Natural killer cell (primary cell): ENCODE data around the genes RHOJ and SGPP1.

DNA sequence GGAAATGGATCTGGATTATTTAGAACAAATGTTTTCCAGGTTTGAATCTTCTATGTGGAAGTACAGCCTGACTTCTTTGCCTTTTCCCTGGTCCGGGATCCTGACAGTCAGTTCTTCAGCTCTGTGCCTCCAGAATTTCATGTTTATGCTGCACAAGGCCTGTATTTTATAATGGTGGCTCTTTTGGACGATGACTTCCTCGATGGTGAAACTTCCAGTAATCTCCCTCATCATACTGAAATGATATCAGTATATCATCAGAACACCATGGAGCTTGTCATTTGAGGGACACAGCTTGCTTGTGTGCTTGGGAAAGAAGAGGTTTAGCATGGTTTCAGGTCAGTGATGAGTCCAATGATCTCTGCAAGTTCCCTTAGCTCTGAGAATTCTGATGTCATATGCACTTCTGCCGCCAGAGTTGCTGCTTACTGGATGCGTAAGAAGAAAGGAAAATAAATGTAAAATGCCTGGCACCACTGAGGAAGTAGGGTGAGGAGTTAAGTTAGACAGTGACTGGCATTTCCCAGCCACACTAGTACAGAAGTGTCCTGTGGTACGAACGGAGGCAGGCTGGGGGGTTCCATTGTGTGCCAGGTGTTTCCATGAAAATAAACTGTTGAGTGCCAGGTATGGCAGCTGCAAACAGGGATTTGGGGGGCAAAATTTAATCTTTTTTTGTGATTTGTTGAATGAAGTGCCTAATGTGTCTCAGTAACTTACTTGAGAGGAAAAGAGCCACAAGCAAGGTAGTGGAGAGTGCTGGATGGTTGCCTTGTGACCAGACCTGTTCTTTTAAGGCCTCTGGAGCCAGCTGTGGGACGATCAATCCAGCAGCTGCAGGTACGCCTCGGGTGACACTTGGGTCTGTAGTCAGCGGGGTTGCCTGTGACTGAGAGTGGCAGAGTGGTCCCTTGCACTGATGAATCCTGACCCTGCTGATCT lies 22.7 kb downstream of the PRKCH start:
- PRO-cap = no peak

DNA sequence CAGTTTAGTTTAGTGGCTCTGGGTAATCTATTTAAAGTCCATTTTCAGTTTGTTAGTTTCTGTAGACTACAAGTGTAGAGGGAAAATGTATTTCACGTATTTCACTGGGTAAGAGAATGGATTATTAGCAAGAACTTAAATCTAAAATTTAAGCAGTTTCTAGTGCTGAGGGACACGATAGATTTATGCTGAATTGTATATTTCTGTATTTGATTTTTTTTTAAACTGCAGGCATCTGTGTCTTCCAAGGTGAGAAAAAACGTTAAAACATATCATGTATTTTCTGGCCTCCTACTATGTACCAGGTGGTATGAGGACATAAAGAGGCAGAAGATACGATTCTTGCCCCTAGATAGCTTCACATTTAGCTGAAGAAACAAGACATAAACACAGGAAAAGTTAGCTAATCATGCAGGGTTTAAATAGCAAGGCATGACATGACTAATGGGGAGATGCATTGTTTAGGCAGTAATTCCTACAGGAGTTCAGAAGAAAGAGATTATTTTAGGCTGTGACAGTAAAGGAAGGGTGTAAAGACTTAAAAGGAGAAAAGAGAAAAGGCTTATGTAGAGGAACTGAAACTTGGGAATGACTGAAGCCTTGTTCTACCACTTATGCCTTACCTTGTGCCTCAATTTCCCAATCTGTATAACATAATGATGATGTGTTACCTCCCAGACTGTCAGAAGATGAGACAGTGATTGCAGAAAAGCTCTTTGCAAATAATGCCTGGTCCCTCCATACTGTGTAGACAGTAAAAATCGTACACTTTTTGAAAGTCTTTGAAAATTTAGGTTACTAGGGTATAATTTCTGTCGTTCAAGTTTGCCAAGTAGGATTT lies 44.3 kb downstream of the PRKCH start:
- PRO-cap = no peak

DNA sequence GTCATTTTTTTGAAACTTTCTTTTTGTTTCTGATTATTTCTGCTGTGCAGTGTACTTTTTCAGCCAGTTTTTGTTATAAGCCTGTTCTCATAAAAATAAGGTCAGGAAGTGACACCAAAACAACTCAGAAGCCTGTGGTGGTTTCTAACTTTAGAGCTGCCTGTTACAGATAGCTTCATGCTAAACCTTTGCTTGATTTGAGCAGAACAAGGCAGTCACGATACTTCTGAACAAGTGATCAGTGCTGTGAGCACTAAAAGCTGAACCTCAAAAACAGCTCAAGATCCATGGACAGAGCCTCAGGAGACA lies 82.0 kb downstream of the PRKCH start:
- PRO-cap = bidirectional peak, plus-strand start at position 204 of the sequence, minus-strand start at position 136 of the sequence

GRCh38 chr14:61452368-61453110 lies 131.2 kb downstream of the PRKCH start:
- PRO-cap = unidirectional peak, minus-strand start at chr14:61452586

DNA sequence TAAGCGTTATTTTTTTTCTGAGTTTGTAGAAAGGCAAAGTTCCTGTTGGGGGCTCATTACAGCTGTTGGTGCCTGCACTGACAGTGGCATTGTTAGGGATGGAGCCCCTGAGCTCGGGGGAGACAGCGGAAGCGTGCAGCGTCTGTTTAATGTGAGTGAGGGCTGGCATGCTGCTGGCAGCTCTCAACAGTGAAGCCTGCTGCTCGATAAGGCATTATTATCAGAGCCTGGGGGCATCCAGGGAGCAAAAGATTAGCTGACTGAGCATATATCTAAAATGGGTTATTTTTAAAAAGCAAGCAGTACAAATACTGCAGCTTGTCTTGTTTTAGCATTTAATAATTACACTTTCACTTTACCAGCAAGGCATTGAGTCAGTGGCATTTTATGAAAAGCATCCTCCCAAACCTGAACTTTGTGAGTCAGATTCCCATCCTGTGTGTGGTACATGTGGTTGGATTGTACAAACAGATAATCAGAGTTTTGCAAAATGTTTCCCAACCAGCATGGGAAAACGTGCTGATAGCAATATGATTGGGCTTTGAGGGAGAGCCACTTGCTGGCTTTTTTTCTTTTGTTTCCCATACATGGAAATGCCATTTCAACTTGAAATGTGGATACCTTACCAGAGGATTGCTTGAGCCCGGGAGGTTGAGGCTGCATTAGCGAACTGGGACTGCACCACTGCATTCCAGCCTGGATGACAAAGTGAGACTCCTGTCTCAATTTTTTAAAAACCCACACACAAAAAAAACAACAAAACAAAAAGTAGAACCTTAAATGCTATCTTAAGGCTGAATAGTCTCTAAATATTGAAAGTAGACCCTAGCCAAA lies 150.8 kb downstream of the PRKCH start:
- PRO-cap = unidirectional peak, plus-strand start at position 56 of the sequence

DNA sequence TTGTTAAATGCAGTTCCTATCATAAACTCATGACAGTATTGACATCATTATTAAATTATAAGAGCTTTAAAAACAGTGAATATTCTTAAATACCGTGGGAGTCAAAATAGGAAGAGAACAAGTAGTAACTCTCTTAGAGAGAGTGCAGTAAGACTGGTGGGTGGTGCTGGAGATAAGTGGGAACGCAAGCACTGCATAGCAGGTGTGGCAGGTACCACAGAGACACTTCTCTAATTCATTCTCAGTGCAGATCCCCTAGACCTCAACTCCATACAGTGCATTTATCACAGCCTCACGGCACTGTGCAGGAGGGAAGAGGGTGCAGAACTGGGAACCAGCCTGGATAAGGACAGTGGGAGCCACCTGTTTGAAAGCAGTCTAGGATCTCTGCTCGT lies 165.6 kb downstream of the PRKCH start:
- PRO-cap = no peak

DNA sequence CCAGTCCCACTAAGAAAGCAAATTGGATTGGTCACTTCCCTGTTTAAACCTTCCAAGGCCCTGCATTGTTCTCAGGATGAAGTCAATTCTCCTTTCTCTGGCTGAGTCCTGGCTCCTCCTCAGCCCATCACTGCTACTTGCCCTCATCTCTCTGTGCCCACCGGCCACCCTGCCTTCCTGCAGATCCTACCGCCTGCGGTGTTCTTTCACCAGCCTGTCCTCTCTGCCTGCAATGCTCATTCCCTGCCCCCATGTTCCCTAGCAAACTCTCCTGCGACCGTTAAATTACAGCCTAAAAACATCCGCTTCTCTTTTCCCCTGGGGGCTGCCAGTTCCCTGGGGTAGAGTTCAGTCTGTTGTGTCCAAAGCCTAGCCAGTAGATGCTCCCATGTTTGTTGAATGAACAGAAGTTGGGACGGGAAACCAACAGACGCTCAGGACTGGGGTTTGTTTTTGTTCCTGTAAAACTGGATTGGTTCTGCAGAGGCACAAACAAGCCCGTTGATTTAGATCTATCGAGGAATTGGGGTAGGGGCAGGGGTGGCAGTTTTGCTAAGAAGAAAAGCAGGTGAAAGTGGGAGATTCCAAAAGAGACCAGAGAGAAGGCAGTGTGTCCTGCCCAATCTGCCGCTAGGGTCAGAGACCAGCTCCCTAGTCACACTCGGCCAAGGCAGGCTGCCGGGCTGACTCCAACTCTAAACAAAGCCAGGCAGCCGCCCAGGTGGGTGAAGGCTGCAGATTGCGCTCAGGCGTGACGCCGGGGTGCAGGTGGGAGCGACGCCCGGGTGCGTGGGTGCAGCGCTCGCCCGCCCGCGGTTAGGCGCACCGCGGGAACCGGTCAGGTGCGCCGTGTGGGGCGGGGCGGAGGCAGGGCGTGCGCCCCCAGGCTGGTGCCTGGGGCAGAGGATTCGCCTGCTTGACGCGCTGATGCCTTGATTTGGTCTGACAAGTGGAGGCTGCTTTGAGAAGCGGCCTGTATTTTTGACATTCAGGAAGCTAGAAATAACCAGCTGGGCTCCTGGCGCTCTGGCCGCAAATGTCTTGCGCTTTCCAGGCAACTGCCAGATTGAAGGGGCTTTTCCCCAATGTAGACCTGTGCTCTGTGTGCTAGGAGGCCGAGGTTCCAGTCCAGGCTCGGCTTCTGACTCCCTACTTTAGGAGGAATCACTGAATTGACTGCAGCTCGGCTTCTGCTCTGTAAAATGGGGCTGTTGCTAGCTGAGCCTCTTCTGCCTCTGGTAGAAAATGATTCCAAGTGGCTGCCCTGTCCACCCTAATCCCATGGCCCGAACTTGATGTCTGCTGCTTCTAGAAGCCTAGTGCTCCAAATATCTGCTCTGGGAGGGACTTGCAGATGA lies 126.9 kb upstream of the HIF1A start:
- PRO-cap = no peak

DNA sequence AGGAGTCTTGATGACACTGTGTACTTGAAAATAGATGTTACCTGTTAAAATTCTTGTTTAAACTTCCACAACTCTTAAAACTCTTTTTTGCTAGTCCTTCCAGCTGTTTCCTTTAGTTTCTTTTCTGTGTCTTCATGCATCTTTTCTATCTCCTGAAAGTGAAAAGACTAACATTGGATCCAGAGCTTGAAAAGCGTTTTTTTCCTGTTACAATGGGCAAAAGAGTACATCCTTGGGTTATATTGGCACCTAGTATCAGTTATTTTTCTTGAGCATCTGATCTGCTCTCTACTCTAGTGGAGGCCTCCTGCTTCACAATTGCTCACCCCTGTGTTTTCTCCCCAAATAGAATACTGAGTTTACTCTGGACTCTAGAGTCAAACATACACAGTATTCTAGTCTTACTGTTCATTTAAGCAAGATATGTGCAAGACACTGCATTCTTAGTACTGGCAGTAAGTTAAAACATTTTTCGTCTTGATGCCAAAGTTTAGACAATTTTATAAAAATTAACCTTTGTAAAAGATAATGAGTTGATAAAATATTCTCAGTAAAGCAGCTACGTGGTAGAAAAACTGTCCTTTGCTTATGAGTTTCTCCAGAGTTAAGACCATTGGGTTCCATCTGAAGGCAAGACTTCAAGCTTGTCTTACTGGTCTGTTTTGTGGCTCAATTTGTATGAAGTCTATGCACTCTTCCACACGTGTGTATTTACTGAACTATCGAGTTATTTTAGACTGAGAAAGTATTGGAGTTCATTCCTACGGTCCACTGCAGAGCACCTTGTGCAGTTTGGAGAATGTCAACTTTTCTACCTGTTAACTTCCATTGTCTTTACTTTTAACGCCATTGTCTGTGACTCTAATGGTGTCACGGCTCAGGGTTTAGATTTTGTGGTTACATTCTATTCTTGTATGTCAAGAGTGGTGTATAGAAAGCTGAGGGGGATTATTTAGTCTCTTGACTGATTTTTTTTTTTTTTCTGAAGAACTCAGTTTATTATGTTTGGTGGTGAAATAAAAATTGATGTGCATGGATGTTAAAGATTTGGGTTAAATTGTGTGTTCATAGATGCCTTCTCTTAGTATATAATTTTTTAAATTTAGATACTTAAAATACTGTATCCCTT lies 3.5 kb downstream of the HIF1A start:
- PRO-cap = no peak

GRCh38 chr14:61711670-61712693 lies 16.7 kb downstream of the HIF1A start:
- PRO-cap = no peak

DNA sequence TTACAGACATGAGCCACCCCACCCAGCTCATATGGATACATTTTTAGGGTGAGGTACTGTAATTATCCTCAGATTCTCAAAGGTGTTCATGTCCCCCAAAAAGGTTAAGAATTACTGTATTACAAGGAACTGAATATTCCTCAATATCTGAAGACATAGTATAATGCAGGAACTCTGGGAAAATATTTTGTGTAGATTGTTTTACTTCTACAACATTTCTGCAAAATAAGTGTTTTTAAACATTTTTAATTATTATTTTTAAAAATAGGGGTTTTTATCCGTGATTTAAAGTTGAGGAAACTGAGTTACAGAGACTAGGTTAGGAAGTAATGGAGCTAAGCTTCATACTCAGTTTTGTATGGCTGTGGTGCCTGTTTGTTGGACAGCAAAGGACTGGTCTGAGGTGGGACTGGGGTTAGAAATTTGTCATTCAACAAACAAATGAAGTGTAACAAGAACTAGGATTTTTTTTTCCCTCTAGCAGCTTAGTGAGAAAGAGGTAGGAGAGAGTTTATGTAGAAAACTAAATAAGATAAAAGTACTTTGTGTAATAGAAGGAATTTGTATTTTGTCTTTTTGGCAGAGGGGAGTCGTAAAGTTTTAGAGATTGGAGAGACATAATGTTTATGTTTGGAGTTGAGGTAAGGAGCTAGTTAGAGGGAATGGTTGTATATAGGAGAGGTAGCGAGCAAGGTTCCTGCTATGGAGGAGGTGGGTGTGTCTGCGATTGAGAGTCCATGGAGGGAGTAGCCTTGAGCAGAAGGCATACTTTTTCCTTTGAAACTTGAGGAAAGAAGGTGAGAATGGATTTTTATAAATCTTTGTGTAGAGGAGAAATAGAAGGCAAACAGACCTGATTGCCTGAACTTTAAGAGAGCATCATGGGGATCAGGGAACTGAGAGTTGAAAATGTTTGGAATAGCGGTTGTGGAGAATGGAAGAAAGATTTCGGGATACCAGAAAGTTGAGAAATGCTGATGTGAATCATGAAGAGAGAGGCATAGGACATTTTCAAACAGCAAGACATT lies 9.1 kb downstream of the SNAPC1 start:
- PRO-cap = no peak

DNA sequence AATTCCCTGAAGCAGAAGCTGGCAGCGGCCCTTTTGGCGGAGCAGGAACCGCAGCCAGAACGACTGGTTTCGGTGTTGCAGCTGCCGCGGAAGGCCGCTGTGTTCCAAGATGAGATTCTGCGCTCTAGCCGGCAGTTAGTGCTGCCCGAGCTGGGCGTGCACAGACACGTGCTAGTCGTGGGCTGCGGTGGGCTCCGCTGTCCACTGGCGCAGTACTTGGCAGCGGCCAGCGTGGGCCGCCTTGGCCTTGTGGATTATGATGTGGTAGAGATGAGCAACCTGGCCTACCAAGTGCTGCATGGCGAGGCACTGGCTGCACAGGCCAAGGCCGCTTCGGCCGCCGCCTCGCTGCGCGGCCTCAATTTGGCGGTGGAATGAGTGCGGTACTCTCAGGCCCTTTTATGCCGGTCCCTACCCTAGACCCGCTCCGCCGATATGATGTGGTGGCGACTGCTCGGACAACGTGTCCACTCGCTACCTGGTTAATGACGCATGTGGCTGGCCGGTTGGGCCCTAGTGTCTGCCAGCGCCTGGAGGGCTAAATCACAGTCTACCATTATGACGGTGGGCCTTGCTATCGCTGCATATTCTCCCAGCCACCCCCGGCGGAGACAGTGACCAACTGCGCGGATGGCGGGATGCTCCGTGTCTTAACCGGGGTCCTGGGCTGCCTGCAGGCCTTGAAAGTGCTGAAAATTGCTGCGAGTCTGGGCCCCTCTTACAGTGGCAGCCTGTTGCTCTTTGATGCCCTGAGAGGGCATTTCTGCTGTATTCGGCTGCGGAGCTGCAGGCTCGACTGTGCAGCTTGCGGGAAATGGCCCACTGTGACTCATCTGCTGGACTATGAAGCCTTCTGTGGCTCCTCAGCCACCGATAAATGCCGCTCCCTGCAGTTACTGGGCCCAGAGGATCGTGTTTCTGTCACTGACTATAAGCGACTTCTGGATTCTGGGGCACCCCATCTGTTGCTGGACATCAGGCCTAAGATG lies 52.1 kb downstream of the SYT16 start:
- PRO-cap = no peak

GRCh38 chr14:63203836-63205049 lies at the start of gene RHOJ:
Gene RHOJ, plus strand, starts transcription at chr14:63204443.
- PRO-cap = no peak

GRCh38 chr14:63205050-63205331 lies 748 bp downstream of the RHOJ start:
- PRO-cap = no peak

DNA sequence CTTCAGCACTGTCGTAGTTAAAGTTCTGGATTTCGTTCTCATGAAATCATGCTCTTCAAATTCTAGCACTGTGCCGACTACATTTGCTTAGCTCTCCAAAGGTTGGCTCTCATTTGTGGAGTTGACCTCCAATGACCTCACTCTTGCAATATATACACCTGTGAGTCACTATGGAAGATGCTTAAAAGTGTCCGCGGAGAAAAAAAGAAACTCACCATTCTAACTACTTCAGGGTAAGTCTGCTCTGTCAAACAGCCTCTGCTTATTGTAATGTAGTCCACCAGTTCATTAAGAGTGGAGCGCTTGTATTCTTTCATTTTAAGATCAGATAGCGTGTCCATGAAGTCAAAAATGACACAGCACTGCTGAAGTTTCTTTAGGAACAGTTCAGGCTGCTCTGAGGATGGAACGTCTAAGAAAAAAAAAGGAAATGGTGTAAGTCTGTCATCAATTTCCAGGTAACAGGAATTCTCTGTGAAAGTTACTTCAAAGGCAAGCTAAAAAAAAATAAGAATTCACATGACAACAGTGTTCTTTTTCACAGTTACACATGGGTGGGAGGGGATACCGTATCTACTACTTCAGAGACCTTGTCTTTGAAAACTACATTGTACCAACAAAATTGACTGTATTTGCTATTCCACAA lies 89.6 kb downstream of the PPP2R5E start:
- PRO-cap = no peak

GRCh38 chr14:63641120-63641387 lies 617 bp downstream of the WDR89 start:
- PRO-cap = bidirectional peak, plus-strand start at chr14:63641364, minus-strand start at chr14:63641245

- PRO-cap = bidirectional peak, plus-strand start at chr14:63728234, minus-strand start at chr14:63728055
Observed at GRCh38 chr14:63727986-63728560, at the start of gene SGPP1. Gene SGPP1, minus strand, starts transcription at chr14:63728065.

GRCh38 chr14:64109584-64110228 lies 184.5 kb downstream of the ESR2 start:
- PRO-cap = no peak

GRCh38 chr14:64114004-64114880 lies 179.9 kb downstream of the ESR2 start:
- PRO-cap = no peak

- PRO-cap = no peak
Observed at GRCh38 chr14:64410427-64410705, 22.2 kb downstream of the MTHFD1 start.

- PRO-cap = no peak
Observed at GRCh38 chr14:64502273-64502854, 1.3 kb downstream of the ZBTB25 start.